Kidney epithelial cell (primary cell): Measurements from ENCODE around the genes PRDM9, DROSHA and MTMR12.

- RAMPAGE, long total RNA: no peak
- RRBS: no CpG with 5 or more reads among the region's 3 CpGs
Observed at GRCh38 chr5:23027275-23027800, 174.2 kb upstream of the CDH12 start.

DNA sequence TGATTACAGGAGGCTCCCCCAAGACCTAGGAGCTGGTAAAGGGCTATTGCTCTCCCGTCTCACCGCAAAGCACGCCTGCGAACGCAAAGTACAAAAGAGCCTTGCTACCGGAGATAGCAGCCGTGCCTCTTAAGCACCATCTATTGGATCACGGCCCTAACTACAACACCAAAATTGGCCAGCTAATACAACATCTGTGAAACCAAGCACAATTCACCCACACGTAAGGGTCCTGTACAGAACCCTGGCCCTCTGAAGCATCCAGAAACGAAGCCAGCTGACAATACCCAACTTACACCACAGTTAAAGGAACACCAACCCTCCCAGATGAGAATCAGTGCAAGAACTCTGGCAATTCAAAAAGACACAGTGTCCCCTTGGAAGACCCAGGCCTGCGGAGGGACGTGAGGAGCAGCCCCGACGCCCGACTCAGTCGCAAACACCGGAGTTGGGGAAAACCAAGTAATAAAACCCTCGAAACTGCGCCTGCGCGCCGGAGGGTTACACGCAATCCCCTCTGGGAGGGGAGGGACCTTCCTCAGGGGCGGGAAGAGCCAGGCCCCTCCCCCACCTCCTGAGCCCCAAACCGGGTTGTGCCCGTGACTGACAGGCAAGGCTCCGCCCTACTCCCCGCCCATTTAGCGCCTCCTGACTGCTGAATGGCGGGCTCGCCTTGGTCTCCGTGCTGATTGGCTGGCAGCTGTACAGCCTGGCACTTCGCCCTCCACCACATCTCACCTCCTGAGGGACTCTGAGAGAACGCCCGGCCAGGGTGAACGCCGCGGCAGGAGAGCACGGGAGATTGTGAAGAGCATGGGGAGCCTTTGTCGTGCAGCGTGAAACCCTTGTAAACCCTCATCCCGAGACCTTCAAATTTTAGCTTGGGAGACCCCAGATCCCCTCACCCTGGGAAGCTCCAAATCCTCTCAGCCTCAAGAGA is at the start of gene PRDM9:
TSS of gene PRDM9 (plus strand) at position 744 of the 940 bp plus-strand sequence.
- RAMPAGE, long total RNA: no peak
- RRBS: 75% methylated on average over 4 of the region's 42 CpGs

- RAMPAGE, long total RNA: no peak
- RRBS: no CpG with 5 or more reads among the region's 7 CpGs
Observed at GRCh38 chr5:25963500-25964453, 1074.6 kb downstream of the CDH9 start.

DNA sequence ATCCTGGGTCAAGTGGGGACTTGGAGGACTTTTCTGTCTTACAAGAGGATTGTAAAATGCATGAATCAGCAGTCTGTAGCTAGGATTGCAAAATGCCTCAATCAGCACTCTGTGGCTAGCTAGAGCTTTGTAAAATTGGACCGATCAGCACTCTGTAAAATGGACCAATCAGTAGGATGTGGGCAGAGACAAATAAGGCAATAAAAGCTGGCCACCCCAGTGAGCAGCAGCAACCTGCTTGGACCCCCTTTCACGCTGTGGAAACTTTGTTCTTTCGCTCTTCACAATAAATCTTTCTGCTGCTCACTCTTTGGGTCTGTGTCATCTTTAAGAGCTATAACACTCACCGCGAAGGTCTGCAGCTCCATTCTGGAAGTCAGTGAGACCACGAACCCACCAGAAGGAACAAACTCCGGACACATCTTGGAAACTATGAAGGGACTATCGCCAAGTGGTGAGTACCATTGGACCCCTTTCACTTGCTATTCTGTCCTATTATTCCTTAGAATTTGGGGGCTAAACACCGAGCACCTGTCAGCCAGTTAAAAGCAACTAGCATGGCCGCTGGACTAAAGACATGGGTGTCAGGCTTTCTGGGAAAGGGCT is 995.6 kb upstream of the CDH6 start:
- RAMPAGE, long total RNA: no peak
- RRBS: no CpG with 5 or more reads among the region's 10 CpGs

GRCh38 chr5:31194719-31195355 is 1.4 kb downstream of the CDH6 start:
- RAMPAGE, long total RNA: no peak
- RRBS: no CpG with 5 or more reads among the region's 11 CpGs

DNA sequence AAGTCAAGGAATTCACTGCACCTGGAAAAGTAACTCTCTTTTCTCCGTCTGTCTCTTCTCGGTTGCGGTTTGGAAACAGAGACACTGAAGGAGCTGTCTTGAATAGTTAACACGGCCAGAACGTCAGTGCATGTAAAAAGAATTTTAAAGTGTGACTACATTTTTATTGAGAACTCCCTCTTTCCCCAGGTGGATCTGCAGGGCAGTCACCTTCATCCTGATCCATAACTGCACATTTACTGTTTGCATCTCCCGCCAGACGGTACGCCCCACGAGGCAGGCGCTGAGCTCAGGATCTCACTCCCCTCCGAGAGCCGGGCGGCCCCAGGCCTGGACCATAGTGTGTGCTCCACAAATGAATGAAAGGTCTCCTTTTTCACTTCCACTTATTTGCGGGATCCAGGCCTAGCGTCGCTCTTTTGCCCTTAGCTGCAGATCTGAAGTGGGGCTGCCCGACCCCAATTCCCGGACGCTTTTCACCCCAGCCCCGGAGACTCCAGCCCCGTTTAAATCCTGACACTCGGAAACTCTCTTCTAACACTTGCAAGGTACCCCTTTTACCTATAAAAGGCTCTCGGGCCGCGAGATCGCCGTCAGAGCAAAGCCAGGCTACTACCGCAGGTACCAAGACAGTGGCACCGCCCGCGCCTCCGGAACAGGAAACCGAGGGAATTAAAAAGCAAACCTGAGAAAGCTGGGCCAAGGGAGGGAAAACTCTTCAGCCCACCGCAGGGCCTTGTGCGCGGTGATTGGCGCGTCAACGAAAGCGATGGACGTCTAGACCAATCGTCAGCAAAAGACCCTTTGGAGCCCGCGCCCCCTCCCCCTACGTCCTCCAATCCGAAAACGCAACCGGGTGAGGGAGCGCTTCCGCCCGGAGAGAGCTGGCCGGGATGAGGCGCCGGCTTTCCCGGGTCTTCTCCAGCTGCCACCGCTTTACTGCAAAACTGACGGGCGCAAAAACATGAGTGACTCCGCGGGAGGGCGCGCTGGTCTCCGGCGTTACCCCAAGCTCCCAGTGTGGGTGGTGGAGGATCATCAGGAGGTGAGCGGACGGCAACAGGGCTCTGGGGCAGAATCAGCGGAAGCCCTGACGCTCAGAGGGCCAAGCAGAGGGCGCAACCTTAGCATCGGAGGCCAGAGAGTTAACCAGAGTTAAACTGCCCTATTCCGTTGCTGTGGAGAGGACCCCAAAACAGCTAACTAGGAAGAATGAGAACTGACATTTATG is at the start of gene DROSHA:
TSS of gene DROSHA (minus strand) at position 665 of the 1,231 bp plus-strand sequence.
- RAMPAGE, long total RNA: start-site peak on the minus strand centred at position 642 of the sequence, 27 bp wide, 207 and 167 reads in 2 replicates; start-site peak on the plus strand centred at position 891 of the sequence, 46 bp wide, 765 and 444 reads in 2 replicates
- RRBS: under 1% methylated on average over 7 of the region's 71 CpGs

- RAMPAGE, long total RNA: no peak
- RRBS: no CpG with 5 or more reads among the region's 7 CpGs
Observed at GRCh38 chr5:32158343-32159640, 15.3 kb downstream of the GOLPH3 start.

DNA sequence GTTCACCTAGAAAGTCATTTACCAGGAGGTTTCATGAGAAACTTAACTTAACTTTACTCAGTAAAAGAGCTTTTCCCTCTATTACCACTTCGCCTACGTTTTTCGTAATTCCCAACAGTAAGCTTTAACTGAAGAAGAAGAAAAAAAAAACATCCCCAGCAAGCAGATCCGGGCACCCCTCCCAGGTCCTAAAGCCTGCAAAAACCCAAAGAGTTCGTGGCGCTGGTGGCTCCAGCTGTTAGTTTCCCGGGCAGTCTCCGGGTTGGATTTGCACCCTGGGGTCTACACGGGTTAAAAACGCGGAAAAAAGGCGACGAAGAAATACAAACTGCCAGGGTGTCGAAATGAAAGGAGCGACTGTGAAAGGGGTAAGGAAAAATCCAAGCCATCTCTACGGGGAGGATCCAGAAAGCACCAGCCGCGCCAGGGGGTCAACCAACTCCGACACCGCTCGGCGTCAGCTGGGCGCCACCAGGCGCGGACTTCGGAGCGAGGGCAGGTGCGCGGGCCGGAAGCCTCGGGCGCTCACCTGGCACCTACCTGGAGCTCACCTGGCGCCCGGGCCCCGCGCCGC is 826 bp downstream of the GOLPH3 start:
- RAMPAGE, long total RNA: no peak
- RRBS: 2% methylated on average over 9 of the region's 37 CpGs

GRCh38 chr5:32173780-32174024 is 417 bp downstream of the GOLPH3 start:
- RAMPAGE, long total RNA: no peak
- RRBS: 2% methylated on average over 15 of the region's 38 CpGs

DNA sequence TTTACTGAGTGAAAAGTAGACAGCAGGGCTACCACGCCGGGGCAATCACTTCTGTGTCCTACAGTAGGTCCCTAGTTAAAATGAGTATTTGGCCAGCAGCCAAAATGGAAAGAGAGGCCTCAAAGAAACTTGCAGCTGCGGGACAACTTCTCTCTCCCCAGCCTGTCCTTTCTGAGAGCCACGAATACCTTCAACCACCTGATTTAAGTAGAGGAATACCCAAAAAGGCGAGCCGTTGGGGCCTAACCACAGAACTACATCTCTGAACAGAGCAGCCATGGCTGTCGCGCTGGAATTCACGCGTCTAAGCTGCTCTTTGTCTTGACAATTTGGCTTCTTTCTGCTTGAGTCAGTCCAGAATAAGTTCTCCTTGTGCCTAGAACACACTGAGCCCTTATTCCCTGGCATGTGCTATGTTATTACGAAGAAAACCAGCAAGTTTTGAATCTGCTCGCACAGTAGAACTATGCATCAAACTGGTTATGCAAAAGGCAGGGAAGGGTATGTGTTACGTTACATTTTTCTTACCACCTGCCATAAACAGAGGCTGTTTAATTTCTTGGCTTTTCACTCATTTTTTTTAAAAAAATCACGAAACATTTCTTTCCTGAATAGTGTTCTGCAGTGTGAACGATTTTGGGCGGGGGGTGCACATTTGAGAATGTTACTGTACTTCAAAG is 43.9 kb upstream of the GOLPH3 start:
- RAMPAGE, long total RNA: no peak
- RRBS: no CpG with 5 or more reads among the region's 16 CpGs

DNA sequence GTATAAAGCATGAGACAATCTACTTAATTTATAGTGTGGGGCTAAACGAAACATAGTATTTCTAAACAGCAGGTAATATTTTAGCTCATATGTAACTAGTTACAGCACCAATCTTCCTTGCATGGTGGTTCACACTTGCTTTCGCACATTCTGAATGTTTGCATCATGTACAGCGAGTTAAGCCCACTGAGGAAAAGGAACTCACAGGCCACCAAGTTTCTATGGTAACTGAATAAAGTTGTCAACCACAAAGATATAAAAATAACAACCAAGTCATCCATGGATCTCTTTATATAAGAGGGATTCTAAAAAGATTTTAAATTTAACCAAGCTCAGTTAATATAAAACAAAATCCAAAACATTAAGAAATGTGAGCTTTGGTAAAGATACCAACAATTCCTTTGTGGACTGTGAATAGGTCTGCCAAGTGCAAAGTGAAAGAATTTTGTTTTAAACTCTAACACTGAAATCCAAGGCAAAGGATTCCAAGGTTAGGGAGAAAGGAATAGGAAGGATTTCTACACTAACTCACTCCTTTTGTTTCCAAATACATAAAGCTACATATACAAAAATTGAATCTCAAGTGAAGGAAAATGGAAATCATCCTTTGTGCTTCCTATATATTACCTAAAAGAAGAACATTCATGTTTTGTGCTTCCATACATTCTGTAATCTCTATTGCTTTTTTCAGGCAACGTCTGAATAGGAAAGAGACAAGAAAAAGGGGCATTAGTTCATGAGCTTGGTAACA is 67.5 kb upstream of the GOLPH3 start:
- RAMPAGE, long total RNA: no peak
- RRBS: no CpG with 5 or more reads among the region's 4 CpGs

DNA sequence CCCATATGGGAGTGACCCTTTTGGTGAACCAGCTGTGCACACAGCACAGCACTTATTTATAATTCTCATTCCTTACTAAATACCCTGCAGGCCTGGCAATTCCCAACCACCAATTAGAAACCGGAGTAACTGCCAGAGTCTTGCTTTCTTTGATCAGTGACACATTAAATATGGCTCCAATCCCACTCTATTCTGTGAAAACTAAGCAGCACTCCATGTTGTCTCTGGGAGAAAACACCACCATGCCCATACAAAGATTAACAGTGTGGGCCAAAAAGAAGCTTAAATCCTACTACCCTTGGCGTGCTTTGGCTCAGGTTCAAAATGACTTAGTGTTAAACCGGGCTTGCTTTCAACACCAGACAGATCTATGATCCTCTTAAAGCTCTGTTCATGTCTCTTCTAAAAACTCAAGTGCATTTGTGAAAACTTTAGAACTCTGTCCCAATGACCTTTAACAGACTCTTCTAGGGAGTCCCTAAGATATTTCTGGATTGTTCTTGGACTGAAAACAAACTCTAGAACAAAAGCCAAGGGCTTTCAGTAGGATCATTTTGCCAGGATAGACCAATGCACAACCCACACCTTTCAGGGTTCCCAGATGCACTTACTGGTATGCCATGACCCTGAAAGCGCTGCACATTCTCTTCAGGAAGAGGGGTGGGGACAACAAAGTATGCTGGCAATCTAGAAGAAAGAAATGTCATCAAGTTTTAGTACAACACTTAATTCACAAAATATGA is 57.5 kb downstream of the MTMR12 start:
- RAMPAGE, long total RNA: no peak
- RRBS: no CpG with 5 or more reads among the region's 4 CpGs

DNA sequence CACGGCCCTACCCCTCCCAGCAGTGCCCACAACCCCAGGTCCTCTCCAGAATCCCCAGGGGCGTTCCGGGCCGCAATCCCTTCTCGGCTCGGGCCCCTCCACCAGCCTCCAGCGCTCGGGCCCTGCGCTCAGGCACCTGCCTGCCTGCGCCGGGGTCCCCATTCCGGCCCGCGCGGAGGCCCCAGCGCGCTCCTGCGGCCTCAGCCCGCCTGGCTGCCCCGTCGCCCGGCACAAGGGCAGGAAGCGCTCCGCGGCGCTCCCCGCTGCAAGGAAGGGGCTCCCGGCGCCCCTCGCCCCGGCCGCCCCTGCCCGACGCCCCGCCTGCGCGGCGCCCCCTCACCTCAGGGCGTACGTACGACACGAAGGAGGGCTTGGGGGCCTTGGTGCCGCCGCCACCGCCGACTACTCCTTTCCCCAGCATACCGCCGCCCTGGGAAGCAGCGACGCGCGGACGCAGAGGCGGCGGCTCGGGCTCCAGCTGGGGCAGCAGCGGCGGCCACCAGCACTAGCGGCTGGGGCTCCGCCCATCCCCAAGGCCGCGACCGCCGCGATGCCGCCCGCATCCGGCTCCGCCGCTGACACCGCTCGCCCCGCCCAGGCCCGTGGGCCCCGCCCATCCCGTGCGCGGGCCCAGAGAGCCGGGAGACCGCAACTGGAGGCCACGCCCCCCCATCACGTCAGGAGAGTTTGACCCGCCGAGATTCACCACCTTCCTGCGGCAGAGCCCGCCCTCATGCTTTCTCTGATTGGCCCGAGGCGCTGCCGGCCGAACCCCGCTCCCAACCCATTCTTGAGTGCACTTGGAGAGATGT is at the start of gene MTMR12:
TSS of gene MTMR12 (minus strand) at position 522 of the 812 bp plus-strand sequence.
- RAMPAGE, long total RNA: no peak
- RRBS: under 1% methylated on average over 39 of the region's 91 CpGs

DNA sequence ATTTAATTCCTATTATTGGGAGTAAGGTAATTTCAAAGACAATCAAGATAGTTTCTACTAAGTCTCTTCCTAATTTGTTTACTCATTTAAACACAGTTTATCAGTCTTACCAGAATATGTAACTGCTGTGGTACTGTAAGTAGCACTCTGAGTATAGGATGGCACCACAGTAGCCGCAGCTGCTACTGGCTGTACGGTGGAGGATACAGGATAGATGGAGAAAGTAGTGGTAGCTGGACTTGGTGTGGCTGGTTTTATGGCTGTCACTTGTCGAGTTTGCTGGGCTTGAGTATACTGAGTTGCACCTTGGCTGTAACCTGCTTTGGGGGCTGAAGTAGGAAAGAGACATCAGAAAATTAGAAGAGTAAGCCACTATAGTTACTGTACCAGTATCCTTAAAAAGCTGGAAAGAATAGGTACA is 29.7 kb downstream of the ZFR start:
- RAMPAGE, long total RNA: no peak
- RRBS: no CpG with 5 or more reads among the region's 3 CpGs

DNA sequence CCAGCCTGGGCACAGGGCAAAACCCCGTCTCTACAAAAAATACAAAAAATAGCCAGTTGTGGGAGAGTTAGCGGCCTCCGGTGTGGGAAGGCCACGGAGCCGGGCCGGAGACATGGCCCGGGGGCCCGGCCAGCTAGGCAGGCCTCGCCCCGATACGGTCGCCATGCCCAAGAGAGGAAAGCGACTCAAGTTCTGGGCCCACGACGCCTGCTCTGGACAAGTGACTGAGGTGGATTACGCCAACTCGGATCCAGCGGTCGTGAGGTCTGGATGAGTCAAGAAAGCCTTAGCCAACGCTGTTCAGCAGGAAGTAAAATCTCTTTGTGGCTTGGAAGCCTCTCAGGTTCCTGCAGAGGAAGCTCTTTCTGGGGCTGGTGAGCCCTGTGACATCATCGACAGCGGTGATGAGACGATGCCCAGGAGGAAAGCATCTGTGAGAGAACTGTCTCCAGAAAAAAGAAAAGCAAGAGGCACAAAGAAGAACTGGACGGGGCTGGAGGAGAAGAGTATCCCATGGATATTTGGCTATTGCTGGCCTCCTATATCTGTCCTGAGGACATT is 62.6 kb upstream of the SUB1 start:
- RAMPAGE, long total RNA: no peak
- RRBS: no CpG with 5 or more reads among the region's 24 CpGs

- RAMPAGE, long total RNA: no peak
- RRBS: no CpG with 5 or more reads among the region's 10 CpGs
Observed at GRCh38 chr5:32594575-32594991, 9.2 kb downstream of the SUB1 start.

GRCh38 chr5:32713289-32714546 is 2.6 kb downstream of the NPR3 start:
- RAMPAGE, long total RNA: no peak
- RRBS: 6% methylated on average over 23 of the region's 73 CpGs

- RAMPAGE, long total RNA: no peak
- RRBS: no CpG with 5 or more reads among the region's 15 CpGs
Observed at GRCh38 chr5:33230459-33231199, 210.1 kb upstream of the TARS1 start.

GRCh38 chr5:33239092-33239586 is 201.6 kb upstream of the TARS1 start:
- RAMPAGE, long total RNA: no peak
- RRBS: no CpG with 5 or more reads among the region's 1 CpG

DNA sequence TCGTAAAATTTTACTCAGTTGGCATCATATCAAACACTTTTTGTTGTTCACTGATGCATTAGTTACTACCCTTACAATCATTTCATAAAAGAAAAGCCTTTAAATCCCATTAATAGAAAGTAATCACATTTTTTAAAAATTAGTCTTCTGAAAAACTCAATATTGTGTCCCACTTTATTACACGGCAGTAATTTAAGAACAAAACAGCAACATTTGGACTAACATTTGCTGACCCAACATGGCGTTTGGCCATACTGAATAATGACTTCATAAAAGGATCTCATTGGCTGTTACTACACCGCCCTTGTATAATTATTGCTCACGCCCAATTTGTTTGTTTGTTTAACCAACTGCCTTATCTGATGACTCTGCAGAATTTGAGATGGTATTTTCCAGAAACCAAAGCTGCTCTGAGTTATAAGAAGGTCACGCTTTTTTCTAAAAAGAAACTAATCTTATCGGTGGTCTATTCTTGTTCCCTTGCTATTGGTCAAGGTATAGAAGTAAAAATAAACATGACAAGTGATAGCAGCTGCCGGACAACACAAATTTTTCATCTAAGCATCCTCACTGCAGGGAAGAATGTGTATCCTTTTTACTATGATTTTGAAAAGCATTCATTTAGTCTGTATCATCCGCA is 200.2 kb upstream of the TARS1 start:
- RAMPAGE, long total RNA: no peak
- RRBS: no CpG with 5 or more reads among the region's 9 CpGs